Epithelial cell of alveolus of lung (primary cell): ENCODE measurements around the gene ATG9A.

DNA sequence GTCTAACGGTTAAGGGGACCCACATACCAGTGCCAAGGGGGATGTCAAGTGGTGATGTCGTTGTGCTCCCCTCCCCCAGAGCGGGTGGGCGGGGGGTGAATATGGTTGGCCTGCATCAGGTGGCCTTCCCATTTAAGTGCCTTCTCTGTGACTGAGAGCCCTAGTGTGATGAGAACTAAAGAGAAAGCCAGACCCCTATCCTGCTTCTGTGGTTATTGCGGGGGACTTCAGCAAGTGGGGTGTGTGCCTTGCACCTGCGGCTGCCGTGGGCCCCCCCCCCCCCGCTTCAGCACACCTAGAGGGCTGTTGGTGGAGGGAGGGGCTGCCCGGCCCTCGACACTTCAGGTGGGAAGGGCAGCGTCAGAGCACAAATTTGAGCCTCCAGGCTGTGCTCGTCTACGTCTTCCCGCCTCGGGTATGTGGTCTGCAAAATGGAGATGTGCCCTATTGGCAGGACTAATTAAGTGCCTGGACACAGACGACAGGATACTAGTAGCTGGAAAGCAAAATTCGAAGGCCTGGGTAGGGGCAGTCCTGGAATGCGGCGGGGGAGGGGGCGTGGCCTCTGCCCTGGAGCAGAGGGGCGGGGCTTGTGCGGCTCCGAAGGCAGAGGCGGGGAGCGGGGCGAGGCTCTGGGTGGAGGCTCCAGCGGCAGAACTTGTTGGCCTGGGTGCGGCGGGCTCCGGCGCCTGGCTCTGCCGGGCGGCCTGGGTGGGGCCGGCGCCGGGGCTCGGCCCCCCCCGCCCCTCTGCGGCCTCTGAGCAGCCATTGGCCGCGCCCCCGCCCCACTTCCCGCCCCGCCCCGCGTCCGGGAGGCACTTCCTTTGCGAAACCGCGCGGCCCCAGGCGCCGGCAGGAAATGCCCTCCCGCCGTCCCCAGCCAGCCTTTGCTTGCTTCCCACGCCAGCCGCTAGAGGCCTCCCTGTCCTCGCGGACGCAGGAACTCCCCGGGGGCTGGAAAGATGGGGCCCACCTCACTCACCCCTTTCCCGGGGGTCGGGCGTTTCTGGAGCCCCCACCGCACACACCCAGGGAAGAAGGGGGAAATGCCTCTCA lies 6.4 kb downstream of the CTDSP1 start:
- RAMPAGE, long total RNA = no peak
- RRBS = 4% methylated on average over 23 of the region's 65 CpGs

DNA sequence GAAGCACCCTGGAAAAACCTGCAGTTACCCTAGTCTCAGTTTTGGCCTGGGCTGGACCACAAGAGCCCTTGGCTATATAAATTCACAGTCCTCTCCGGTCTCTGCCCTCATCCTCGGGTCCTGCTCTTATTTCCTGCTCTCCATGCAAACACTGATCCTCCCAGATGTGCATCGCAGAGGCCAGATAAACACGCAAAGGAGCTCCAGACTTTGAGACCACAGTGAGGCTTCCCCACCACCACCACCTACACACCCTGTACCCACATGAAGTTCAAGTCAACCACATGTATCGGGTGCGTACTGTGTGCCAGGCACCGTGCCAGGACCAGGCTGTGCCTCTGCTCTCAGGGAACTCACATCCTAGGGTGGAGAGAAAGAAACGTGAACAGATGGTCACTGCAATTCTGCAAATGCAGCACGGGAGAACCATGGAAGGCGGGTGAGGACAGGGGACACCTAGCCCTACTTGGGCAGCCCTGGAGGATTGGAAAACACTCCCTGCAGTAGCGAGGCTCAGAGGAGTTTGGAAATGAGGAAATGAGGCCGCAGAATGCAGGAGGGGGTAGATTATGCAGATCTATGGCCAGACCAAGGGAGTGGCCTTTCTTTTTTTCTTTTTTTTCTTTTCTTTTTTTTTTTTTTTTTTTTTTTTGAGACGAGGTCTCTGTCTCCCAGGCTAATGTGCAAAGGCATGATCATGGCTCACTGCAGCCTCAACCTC lies 7.5 kb downstream of the CTDSP1 start:
- RAMPAGE, long total RNA = no peak
- RRBS = no CpG with 5 or more reads among the region's 13 CpGs

DNA sequence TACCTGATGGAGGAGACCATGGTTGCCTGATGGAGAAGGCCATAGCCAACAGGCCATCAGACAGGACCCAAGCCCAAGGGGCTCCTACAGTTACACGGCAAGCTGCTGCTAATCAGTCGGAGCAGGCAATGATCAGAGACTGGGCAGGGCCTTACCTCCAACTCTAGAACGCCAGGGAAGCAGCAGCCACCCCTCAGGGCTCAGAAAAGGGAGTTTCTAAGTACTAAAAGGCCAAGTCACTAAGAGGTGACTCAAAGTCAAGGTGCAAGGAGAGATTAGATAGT lies 3.4 kb downstream of the VIL1 start:
- RAMPAGE, long total RNA = no peak
- RRBS = no CpG with 5 or more reads among the region's 3 CpGs

GRCh38 chr2:218476458-218477134 lies 57.7 kb downstream of the VIL1 start:
- RAMPAGE, long total RNA = no peak
- RRBS = no CpG with 5 or more reads among the region's 9 CpGs

DNA sequence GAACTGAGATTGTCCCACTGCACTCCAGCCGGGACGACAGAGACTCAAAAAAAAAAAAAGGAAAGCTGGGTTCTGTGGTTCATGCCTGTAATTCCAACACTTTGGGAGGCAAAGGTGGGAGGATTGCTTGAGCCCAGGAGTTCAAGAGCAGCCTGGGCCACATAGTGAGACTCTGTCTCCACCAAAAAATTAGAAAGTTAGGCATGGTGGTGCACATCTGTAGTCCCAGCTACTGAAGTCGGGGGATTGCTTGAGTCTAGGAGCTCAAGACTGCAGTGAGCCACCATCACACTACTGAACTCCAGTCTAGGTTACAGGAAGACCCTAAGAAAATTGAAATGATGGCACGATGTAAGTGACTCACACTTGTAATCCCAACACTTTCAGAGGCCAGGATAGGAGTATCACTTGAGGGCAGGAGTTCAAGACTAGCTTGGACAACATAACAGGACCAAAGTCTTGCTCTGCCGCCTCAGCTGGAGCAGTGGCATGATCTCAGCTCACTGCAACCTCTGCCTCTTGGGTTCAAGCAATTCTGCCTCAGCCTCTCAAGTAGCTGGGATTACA lies 9.2 kb upstream of the PLCD4 start:
- RAMPAGE, long total RNA = no peak
- RRBS = no CpG with 5 or more reads among the region's 5 CpGs

DNA sequence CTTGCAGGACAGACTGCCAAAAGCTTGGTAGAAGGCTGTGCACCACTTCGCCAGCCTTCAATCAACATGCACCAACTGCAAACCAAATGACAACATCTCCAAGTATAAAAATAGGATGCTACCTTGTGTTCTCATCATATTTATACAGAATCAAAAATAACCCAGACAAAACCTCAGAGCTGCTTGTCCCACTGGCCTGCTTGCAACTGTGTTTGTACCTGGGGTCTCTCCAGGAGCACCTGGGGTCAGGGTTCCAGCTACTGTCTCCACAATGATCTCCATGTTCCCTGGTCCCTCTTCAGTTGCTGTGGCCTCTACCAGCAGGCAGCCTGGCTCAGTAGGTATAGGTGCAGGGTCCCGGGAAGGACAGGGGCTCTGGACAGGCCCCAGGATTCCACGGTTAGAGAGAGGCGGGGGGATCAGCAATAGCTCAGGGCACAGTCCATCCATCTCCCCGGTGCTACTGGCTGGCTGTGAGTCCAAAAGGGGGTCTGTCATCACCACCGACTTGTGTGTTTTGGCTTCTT lies 3.4 kb downstream of the ZNF142 start:
- RAMPAGE, long total RNA = no peak
- RRBS = 81% methylated on average over 2 of the region's 6 CpGs

DNA sequence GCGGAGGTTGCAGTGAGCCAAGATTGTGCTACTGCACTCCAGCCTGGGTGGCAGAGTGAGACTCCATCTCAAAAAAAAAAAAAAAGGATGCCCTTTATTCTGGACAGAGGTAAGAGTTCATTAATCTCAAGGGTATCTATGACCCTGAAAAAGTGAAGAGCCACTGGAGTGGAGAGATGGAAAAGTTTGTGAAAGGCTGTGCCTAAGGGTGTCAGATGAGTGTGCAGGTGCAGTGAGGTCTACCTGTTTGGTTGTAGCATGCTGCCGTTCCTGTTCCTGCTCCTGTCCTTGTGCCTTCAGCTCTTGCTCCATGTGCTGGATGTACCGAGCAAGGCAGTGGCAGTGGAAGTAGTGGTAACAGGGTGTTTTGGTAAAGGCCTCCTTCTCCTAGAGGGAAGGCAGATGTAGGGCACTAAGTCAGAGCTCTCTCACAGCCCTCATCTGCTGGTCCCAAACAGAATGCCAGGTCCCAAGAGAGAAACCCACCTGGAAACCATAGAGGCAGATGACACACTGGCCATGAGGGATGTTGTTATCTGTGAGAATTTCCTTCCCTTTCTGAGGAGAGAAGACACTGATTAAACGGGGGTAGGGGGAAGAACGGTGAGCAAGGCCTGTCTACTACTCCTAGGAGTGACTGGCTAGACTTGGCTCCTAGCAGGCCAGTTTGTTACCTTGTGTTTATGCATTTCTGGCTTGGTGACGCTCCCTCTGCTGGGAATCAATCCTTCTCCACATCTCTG lies 6.0 kb downstream of the RNF25 start:
- RAMPAGE, long total RNA = no peak
- RRBS = no CpG with 5 or more reads among the region's 6 CpGs

- RAMPAGE, long total RNA = no peak
- RRBS = no CpG with 5 or more reads among the region's 6 CpGs
These were observed 1.7 kb downstream of the CYP27A1 start for GRCh38 chr2:218783377-218784319.

GRCh38 chr2:218895910-218896817 lies 15.5 kb downstream of the WNT10A start:
- RAMPAGE, long total RNA = no peak
- RRBS = no CpG with 5 or more reads among the region's 20 CpGs

- RAMPAGE, long total RNA = no peak
- RRBS = 3% methylated on average over 9 of the region's 94 CpGs
These were observed 9.6 kb upstream of the CRYBA2 start for GRCh38 chr2:219002384-219003581.

DNA sequence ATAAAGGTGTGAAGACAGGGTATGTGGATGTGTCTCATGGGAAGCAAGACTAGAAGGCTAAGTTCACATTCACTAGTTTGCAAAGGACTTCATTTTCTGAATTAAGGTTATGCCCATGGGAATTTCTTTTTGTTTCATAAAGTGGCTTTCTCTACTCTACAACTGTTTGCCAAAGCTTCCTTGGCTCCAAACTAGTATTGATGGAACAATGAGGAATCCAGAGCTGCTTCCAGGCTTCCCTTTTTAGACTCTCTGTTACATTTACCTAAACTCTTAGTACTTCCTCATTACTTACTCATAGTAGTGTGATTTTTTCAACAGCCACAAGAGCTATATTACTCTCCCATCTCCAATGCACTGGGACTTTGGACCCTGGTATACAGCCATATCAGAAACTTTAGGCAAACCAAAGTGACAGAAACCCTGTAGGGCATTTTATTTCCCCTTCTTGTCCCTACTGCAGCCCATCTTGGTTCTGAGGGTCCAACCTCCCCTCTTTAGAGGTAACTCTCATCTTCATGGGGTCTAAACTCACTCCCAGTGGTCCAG lies 21.2 kb upstream of the IHH start:
- RAMPAGE, long total RNA = no peak

GRCh38 chr2:219107798-219108372 lies 47.2 kb upstream of the IHH start:
- RAMPAGE, long total RNA = no peak
- RRBS = no CpG with 5 or more reads among the region's 9 CpGs

GRCh38 chr2:219109186-219109962 lies 48.7 kb upstream of the IHH start:
- RAMPAGE, long total RNA = no peak
- RRBS = no CpG with 5 or more reads among the region's 6 CpGs

DNA sequence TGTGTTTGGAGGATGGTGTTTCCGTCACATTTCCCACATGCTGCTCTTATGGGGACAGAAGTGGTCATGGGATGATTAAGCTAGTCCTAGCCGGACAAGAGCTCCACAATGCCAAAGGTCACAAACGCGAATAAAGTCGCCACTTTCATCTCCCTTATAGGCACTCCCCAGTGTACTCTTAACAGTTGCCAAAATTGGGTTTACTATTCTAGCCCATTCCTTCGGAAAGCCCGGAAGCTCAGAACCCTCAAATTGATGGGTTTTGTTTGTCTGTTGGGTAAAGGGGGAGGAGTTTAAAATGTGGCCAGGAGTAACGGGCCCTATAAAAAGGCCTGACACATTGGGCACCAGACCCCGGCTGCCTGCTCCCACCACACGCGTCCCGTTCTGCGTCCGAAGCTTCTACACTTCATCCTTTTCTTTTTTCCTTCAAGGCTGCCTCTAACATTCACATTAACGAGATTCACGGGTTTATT lies 924 bp downstream of the NHEJ1 start:
- RAMPAGE, long total RNA = no peak
- RRBS = no CpG with 5 or more reads among the region's 16 CpGs

GRCh38 chr2:219174667-219175157 lies 2.0 kb downstream of the CNPPD1 start:
- RAMPAGE, long total RNA = no peak
- RRBS = no CpG with 5 or more reads among the region's 8 CpGs

DNA sequence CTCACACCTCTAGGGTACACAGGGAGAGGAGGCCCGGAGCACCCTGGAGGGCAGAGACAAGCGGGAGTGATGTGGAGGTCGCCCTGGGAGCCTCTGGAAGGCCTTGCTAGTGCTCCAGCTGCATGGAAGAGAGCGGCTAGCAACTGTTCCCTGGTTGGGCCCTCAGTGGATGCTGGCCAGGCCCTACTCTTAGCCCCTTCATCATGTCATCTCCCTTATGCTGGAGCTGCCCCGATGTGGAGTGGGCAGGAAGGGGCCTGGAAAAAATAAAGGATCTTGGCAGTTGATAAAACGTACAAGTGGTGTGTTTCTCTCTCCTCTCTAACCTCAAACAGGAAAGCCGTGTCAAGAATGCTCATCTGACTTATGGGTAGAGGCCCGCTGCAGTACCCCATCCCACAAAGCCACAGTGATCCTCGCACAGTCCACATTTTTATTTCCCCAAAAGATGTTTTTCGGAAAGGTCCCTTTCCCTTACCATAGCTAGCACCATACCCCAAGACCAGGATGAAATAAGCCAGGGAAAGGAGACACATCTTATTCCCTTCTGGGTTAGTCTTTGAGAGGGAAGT lies 2.9 kb downstream of the ZFAND2B start:
- RAMPAGE, long total RNA = no peak
- RRBS = no CpG with 5 or more reads among the region's 10 CpGs

- RAMPAGE, long total RNA = no peak
- RRBS = no CpG with 5 or more reads among the region's 14 CpGs
These were observed 667 bp upstream of the ABCB6 start for GRCh38 chr2:219219425-219219825.

DNA sequence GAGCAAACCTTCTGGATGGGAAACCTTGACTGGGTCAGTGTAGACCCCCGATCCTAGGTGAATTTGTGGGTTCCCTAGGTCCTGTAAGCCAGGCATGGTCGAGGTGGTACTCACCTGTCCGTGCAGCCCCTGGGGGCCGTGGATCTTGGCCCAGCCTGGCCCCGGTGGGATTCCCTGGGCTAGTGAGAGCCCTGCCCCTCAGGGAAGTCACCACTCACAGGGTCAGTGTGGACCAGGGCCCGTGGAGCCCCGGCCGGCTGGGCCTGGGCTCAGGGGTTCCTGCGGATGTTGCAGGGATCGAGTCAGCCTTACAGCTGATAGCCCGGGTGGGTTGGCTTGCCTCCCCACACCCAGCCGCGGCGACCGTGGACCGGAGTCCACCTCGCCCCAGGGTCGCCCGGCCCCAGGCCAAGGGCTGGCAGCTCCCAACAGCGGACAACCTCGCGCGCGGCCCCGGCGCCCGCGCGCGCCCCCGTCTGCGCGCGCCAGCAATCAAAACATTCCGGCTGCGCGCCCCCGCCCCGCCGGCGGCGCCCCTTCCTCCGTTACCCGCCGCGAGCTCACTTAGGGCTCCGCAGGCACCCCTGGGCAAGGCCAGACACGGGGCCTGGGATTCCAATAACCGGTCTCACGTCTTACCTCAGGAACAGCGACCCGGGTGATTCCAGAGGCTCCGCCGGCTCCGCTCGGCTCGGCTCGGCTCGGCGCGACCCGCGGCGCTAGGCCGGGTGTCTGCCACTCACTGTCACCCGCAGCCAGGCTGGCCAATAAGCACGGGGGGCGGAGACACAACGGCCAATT lies at the start of gene ATG9A:
TSS of gene ATG9A (minus strand) at position 741 of the 801 bp plus-strand sequence.
- RAMPAGE, long total RNA = start-site peak on the minus strand centred at position 444 of the sequence, 23 bp wide, 81 and 48 reads in 2 replicates; start-site peak on the minus strand centred at position 698 of the sequence, 57 bp wide, 156 and 104 reads in 2 replicates
- RRBS = 1% methylated on average over 43 of the region's 69 CpGs

GRCh38 chr2:219248482-219249063 lies 3.3 kb downstream of the STK16 start:
- RAMPAGE, long total RNA = no peak
- RRBS = no CpG with 5 or more reads among the region's 4 CpGs

DNA sequence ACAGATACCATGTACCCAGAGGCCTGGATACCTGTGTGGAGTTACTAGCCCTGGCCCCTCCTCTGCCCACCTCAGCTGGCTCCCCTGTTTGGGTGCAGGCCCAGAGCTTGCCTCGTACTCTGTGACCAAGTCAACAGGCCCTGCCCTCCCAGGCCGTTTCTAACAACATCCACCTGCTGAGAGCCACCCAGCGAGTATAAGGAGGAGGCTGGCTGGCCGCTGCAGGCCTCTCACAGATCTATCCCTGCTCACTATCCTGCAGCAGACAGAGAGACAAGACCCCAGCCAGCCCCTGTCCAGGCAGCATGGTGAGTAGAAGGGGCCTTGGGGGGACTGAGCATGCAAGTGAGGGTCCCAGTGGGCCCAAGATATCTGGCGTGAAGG lies 12.5 kb upstream of the TUBA4A start:
- RAMPAGE, long total RNA = no peak
- RRBS = no CpG with 5 or more reads among the region's 5 CpGs